REH cell (cell line): ENCODE measurements around a stretch of chr2.

DNA sequence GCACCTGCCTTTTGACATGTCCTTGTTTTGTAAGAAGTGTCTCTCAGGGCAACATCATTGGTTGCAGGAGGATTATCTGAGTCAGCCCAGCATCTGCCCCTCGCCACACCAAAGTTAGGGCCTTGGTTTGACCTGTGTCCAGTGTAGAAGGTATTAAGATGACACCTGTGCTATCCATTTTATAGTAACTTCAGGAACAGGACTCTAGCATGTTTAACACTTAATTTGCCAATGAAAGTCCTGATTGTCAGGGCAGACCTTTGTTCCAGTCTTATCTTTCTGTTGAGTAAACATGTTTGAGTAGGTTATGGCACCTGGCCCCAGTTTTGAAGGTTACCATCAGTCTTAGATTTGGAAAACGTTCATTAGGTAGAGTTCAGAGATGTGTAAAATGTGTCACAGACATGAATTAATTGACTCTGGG is 93.3 kb upstream of the EML6 start:
- PRO-cap = no peak

GRCh38 chr2:54641855-54642546 is 81.5 kb upstream of the EML6 start:
- PRO-cap = no peak

DNA sequence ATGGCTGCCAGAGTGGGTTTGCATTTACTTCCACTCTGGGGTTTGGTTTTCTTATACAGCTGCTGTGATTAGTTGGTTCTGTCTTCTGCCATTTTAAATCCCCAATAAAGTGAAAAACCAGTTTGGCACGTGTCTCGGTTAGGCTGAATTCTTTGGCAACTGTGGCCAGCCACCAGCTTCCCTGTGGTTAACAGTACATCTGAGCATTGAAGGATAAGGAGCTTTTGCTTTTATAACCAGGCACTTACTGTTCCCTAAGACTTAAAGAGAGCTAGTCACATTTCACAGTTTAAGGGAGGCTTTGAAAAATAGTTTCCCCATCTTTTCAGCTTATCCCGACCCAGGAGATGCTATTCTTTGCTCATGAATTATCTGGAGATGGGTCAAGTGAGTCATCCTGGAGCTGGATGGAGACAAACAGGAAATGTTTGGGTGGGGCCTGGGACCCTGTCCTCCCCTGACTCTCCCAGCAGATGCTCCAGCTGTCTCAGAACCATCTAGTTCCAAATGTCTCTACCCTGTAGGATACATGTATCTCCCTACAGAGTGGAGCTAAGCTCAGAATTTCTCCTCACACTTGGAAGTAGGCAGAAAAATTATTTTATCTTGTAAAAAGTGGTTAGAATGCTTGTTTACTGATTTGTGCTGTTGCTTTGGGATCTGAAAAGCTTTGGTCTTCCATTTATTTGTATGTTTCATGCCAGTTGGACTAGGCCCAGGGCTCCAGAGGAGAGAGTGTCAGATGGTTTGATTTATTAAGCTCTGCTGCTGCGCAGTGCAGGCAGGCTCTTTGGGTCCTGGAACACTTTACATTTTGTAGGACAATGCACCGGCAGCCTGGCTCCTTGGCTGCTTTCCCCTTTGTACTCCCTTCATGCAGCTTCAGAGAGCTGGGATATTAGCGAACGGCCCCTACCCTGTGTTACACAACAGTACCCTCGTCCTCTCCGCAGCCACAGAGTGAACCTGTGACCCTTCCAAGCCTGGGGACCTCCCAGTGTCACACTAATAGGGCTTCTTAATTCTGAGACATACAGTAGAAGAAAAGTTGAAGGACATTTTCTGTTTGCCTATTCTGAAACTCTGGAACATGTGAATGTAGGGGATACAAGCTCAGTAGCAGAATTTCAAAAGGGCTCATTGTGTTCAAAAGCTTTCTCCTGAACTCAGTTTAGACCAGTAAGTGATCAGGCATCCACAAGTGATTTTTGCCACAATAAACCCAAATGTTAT is 56.9 kb upstream of the EML6 start:
- PRO-cap = no peak

- PRO-cap = no peak
Measured at GRCh38 chr2:54967895-54968489, 82.3 kb downstream of the RTN4 start.

DNA sequence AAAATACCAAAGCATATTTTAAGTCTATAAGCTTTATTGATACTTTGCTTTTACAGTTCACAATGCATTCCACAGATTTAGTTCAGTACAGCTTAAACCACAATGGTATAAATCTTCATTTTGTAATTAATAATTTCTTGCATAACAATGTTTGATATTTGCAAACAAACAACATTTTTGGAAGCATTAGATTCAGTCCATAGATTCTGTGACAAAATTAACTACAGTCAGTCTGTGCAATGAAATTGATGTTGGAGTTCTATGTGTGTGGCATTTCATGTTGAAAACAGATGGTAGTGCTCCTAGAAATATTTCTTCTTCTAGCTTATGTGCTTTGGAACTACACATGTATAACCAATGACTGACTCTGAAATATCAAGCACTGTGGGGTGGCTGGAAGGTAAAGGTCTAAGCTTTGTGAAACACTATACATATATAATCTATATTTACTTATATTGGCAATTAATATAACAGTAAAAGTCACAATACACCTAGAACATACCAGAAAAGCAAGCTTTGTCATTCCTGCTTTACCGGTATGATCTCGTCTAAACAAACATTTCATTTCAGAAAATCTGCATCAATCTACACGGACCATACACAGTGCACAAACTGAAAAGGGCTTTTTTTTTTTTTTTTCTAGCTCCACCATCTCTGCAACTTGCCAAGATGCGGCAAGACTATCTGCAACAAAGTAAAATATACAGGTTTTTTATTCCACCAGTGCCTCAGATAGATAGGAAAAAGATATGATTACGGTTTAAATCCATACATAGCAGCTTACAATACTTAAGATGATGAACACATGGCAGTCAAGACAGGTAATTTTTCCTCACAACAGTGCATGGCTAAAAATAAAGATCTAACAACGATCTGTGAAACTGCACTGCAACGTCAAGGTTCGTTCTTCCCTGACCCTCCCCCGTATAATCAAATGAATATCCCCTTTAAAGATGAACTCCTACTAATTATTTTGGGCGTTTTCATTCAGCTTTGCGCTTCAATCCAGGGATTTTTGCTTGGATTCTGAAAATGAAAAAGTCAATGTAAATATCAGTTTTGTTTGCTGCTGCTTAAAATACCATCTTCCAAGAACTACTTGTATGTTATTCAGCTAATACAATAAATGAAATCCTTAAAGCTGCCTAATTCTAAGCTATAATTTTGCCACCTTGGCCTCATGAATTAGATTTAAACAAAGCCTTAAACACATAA is 77.7 kb downstream of the RTN4 start:
- PRO-cap = no peak

DNA sequence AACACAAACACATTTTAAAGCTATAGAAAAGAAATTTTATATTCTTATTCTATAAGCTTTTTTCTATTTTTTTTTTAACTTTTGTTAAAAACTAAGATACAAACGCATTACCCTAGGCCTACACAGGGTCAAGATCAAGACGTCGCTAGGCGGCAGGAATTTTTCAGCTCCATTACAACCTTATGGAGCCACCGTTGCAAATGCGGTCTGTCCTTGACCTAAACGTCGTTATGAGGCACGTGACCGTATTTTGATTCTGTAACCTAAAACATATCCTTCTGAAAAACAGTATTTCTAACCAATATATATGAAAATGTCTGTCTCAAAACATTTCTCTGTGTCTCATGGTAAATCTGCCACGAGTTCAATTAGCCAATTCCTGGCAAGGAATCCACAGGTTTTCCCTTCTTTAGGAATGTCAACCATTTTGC is 1.8 kb downstream of the RTN4 start:
- PRO-cap = no peak

GRCh38 chr2:55061657-55062261 is 11.5 kb upstream of the RTN4 start:
- PRO-cap = no peak

- PRO-cap = bidirectional peak, plus-strand start at chr2:55100138, minus-strand start at chr2:55099954; unidirectional peak, plus-strand start at chr2:55100520
Measured at GRCh38 chr2:55099851-55100882, 49.9 kb upstream of the RTN4 start.

- PRO-cap = unidirectional peak, minus-strand start at chr2:55233300
Measured at GRCh38 chr2:55232943-55233747, 657 bp downstream of the RPS27A start.

DNA sequence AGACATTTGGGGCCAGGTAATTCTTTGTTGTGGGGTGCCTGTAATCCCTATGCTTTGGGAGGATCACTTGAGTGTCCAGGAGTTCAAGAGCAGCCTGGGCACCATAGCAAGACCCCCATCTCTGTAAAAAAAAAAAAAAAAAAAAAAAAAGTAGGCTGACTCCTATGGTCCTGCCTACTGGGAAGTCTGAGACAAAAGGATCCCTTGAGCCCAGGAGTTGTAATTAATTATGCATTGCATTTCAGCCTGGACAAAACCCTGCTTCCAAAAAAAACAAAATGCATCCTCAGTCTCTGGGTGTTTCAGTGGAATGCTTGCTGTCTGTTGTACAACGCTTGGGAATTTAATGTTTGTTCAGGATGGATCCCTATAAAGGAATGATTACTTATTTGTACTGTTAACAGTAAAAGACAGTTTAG is 3.4 kb downstream of the RPS27A start:
- PRO-cap = no peak

DNA sequence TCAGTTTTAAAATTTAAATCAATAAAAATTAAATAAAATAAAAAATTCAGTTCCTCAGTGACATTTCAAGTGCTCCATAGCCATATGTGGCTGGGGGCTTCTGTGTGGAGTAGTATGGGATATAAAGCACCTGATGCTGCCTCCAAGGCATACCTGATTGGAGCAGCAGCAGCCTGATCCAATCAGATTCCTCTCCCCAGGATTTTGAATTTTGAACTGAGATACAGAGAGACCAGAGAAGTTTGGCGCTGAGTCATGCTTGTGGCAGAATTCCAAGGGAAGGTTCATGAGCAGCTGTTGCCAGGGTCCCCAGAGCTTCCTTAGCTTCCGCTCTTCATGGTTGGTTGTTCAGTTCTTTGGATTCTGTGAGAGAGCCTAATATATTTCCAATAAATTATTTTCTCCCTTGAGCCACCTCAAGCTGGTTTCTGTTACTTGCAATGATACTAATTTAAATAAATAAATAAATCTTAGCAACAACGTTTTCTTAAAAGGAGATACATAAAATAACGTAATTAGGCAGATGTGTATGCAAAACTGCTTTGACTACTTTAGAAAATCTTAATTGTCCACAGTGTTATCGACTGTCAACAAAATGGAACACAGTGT is 28.9 kb upstream of the CFAP36 start:
- PRO-cap = no peak

DNA sequence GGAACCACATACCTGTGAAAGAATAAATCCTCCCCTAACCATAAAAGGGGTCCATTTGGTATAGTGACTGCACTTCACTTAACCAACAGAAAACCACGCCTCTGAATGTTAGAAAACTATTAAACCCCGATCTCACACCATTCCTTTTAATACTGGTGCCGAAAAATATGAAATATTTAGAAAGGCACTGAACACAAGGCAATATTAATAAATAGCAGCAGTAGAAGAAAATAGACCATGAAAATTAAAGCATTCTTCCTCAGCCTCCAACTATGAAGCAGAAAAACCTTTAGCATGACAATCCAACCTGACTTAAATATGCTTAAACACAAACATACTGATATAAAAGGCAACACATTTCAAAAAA is 700.3 kb upstream of the VRK2 start:
- PRO-cap = no peak

DNA sequence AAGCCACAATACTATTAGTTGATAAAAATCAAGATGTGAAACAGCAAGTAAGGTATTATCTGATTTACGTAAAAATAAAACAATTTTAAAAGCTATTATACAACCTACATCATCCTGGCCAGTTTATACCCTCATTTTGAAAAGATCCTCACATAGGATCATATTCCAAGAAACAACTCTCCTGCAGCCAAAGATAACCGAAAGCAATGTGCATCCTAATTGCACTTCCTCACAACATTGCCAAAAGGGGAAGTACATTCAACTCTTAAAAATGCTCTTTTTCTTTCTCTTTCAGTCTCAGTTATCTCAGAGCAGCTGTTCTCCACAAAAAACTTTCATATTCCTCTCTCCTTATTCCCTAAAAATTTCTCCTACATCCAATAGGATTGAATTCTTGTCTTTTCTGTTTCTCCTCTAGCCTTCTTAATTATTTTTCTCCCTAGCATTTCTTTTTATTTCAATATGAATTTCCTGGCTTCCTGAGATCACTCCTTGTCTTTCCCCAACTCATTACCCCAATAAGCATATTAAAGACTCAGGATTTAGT is 7.5 kb upstream of the VRK2 start:
- PRO-cap = bidirectional peak, plus-strand start at position 294 of the sequence, minus-strand start at position 210 of the sequence

DNA sequence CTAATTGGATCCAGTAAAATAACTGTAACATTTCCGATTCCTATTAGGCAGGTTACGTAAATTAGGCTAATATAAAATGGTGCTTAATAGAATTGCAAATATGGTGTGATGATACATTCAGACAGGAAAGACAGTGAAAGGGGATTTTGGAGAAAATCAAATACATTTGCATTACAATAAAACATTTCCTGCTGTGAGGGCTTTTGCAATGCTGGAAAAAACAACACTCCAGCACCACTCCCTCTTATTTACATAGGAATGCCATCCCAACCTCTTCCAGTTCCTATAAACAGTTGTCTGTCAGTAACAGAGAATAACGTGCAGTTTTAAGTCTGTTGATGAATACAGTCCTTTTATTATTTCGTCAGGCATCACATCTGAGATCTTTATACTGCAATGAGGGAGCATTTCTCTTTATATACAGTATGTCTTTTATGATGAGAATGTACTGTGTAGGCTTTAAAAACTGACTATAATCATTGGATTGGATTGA is 298.9 kb upstream of the FANCL start:
- PRO-cap = no peak

- PRO-cap = no peak
Measured at GRCh38 chr2:59885595-59885942, 667.9 kb downstream of the BCL11A start.

DNA sequence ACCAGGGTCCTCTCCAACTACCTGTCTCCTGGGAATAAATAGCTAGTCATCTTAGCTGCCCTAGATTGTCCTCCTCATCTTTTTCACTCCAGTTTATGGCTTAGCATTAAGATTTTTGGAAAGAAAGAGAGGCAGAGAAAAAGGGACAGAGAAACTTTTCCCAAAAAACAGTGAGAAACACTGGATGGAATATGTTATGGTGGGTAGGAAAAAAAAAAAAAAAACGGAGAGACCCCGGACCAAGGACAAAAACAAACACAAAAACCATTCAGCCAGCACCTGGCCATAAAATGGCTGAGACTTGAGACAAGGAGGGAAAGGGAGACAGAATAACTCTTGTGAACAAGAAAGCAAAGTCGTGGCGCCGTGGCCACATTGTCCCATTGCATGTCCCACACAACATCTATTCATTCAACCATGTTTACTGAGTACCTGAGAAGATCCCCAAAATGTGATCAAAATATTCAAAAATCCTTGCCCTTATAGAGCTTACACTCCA is 638.6 kb downstream of the BCL11A start:
- PRO-cap = no peak

- PRO-cap = no peak
Measured at GRCh38 chr2:60316275-60316757, 237.1 kb downstream of the BCL11A start.

- PRO-cap = no peak
Measured at GRCh38 chr2:60479384-60479986, 74.0 kb downstream of the BCL11A start.

- PRO-cap = no peak
Measured at GRCh38 chr2:60717501-60718315, 38.4 kb upstream of the PAPOLG start.

DNA sequence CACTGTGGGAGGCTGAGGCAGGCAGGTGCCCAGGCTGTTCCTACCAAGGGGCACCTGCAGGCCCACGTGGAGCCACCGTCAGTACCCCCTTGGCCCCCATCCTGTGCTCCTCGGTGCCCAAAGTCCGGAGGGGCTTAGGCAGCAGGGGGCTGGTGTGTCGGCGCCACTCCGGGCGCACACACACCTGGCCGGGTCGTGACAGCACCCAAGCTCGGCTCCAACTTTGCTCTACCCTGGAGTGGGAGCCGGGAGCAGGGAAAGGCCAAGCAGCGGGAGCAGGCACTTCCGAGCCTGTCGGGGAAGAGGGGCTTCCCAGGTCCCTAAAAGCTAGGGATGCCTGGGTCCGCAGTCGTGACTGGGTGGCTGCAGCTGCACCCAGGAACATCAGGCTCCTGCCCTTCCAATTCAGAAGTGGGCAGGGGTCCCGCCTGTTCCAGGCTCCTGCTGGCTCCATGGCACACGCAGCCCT is 48.4 kb downstream of the PAPOLG start:
- PRO-cap = no peak